LHCN-M2 (cell line): ENCODE measurements around the gene FLACC1.

DNA sequence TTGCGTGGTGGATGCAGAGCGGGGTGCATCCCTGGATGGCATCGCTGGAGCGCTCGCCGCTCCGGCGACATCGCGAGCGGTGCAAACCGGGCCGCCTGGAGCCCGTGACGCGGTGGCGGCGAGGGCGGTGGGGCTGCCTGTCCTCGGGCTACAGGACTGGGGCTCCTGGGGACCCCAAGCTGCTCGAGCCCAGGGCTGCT lies 1.2 kb upstream of the SATB2 start:
- RAMPAGE, long total RNA, result no peak

GRCh38 chr2:199911482-199912306 lies 601 bp downstream of the C2orf69 start:
- RAMPAGE, long total RNA, result no peak

DNA sequence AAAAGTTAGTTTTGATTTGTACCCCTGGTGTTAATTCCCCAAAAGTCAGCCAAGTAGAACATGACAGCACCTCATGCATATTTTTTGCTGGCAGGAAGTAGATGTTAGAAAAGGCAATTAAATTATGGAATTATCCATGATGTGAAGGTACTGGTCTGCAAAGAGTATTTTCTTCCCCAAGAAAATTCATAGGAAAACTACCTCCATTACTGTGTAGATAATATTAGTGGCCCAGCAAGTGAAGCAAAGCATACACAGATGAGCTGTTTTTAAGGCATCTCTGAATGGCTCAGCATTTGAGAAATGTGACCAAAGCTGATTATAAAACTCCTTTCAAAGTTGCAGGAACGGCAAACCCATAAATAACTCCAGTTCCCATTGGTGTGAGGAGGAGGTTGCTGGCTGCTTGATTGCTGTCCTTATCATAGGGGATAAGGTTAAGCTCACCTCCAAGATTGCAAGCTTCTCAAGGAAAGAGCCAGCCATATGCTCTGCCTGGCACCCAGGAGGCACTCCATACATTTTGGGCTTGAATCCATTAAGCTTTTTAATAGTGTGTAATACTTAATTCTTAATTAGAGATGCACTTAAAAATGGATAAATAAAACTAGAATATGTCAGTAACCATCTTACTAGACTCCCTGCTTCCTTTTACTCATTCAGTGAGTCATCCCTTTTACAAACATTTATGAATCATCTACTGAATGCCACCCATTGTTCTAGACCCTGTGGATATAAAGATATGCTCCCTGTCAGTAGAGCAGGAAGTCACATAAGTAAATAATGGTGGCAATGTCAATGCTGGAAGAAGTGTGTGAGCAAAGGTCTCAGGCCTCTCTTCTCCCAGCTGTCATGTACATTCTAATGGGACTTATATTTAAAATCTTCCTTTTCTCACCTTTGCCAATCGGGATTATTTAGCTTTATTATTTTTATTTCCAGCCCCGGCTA lies 99.2 kb downstream of the SPATS2L start:
- RAMPAGE, long total RNA, result no peak

- RAMPAGE, long total RNA, result no peak
These were observed 2.7 kb downstream of the KCTD18 start for GRCh38 chr2:200507214-200507517.

DNA sequence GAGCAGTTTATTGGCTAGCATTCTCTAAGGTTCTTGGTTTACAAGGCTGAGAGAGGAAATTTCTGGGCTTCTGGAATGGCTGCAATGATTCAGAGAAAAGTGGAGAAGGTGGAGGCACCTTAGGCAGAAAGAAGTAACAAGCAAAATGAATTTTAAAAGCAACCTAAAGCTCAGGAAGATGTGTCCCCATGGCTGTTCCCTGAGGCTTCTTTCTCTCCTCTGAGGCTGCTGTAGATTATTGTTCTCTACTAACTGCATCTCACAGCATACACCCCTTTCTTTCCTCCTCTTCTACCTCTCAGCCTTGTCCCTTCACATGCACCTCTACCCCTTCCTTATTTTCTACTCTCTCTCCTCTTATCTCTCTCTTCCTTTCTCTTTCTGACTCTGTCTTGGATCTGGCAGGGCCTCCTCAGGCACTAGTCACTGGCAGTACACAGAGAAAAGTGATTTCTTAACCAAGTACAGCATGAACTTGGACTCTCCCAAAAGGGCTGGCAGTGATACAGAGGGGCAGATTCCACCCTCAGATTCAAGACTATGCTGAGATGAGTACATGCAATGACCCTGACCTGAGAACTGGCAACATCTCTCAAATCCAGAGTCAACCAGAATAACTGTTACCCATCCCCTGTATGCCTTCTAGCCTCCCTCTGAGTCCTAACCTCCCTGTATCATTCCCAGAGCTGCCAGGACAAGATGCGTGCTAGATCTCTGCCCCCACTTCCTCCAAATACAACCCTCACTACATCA lies 4.2 kb downstream of the AOX1 start:
- RAMPAGE, long total RNA, result no peak

DNA sequence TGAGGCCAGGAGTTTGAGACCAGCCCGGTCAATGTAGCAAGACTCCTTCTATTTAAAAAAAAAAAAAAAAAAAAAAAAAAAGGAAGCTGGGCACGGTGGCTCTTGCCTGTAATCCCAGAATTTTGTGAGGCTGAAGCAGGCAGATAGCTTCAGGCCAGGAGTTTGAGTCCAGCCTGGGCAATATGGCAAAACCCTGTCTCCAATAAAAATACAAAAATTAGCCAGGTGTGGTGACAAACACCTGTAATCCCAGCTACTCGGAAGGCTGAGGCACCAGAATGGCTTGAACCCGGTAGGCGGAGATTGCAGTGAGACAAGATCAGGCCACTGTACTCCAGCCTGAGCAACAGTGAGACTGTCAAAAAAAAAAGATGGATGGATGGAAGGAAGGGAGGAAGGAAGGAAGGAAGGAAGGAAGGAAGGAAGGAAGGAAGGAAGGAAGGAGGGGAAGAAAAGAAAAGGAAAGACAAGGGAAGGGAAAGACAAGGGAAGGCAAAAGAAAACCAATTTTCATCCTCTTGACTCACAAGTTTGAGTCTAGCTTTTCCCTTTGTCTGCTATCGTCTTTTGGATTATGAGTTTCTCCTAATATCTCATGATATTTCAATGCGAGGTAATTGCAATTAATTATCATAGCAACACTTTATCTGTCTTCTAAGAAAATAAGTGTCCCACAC lies 44.5 kb downstream of the AOX1 start:
- RAMPAGE, long total RNA, result no peak

GRCh38 chr2:200705268-200705831 lies 106.4 kb upstream of the BZW1 start:
- RAMPAGE, long total RNA, result no peak

GRCh38 chr2:200741357-200741841 lies 70.3 kb upstream of the BZW1 start:
- RAMPAGE, long total RNA, result no peak

- RAMPAGE, long total RNA, result no peak
These were observed 54.8 kb upstream of the BZW1 start for GRCh38 chr2:200756675-200757483.

- RAMPAGE, long total RNA, result no peak
These were observed 45.6 kb upstream of the BZW1 start for GRCh38 chr2:200766146-200766513.

GRCh38 chr2:200786750-200787268 lies 24.9 kb upstream of the BZW1 start:
- RAMPAGE, long total RNA, result no peak

- RAMPAGE, long total RNA, result no peak
These were observed 4.4 kb downstream of the CLK1 start for GRCh38 chr2:200859565-200860971.

- RAMPAGE, long total RNA, result no peak
These were observed 2.9 kb downstream of the CLK1 start for GRCh38 chr2:200861535-200861992.

- RAMPAGE, long total RNA, result no peak
These were observed 1.3 kb downstream of the CLK1 start for GRCh38 chr2:200863069-200863612.

- RAMPAGE, long total RNA, result no peak
These were observed 1.3 kb downstream of the NIF3L1 start for GRCh38 chr2:200890348-200891045.

GRCh38 chr2:201123340-201123603 lies 7.3 kb downstream of the CFLAR start:
- RAMPAGE, long total RNA, result no peak

DNA sequence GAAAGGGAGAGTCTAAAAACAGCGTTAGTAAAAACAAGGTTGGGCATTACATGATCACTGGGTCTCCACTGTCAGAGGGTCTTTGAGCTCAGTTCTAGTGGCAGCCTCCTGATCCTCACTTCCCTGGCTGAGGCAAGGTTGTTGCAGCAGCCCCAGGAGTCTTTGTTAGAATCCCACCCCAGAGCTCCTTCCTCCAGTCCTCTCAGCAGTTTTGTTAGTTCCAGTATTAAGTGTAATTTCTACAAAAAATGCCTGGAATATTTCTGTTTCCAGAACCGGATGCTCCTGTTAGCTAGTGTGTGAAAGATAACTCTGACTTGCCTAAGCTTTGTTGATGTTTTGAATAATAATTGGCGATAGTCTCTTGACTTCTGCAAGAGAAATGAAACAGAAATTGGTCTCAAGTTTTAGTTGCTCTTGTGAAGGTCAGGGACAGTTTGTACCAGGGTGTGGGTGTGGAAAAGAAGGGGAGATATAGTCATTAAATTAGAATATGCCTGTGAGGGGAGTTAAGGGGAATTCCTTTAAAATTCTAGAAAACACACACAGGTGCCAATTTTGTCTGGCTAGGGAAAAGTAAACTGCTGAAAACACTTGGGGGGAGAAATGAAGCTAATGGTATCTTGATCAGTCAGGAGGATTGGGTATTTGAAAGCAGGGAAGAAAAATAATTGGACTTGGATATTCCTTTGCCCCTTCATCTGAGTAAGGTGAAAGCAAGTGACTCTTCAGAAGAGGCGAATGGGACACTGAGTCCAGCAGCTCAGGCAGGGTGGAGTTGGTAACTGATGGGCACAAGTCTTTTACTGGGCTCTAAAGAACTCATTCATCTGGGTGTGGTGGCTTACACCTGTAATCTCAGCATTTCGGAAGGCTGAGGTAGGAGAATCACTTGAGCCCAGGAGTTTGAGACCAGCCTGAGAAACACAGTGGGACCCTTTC lies 10.9 kb downstream of the CFLAR start:
- RAMPAGE, long total RNA, result no peak

GRCh38 chr2:201157453-201158878 lies 25.0 kb upstream of the CASP10 start:
- RAMPAGE, long total RNA, result no peak

DNA sequence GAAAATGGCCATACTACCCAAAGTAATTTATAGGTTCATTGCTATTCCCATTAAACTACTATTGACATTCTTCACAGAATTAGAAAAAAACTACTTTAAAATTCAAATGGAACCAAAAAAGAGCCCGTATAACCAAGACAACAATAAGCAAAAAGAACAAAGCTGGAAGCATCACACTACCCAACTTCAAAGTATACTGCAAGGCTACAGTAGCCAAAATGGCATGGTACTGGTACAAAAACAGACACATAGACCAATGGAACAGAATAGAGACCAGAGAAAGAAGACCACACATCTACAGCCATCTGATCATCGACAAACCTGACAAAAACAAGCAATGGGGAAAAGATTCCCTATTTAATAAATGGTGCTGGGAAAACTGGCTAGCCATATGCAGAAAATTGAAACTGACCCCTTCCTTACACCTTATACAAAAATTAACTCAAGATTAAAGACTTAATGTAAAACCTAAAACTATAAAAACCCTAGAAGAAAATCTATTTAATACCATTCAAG lies 13.9 kb upstream of the CASP10 start:
- RAMPAGE, long total RNA, result no peak

- RAMPAGE, long total RNA, result no peak
These were observed at the start of gene FLACC1 for GRCh38 chr2:201357073-201357737. TSS of gene FLACC1 (minus strand) at chr2:201357345.